Temporal lobe (tissue), 2 donors: ENCODE data around the gene CD200R1.

GRCh38 chr3:108389444-108389682 is 93.0 kb downstream of the HHLA2 start:
- RAMPAGE, long total RNA, result no peak

DNA sequence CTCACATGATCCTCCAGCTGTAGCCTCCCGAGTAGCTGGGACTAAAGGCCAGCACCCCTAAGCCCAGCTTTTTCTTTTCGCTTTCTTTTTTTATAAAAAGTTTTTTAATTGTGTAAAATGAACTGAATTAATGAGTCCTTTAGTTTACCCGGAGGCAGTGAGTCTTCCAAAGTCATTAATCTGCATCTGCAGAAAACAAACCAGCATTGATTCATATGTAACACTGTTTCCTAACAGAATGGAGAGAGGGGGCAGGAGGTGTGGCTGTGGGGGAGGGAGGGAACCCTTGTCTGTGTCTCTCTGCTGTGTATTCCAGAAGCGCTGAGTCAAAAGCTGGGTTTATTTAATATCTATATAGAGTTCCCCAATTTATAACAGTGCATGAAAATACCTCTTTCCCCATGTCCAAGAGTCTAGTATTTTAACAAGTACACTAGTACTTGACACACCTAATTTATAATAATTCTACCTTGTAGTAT is 2.6 kb upstream of the DPPA4 start:
- RAMPAGE, long total RNA, result no peak

DNA sequence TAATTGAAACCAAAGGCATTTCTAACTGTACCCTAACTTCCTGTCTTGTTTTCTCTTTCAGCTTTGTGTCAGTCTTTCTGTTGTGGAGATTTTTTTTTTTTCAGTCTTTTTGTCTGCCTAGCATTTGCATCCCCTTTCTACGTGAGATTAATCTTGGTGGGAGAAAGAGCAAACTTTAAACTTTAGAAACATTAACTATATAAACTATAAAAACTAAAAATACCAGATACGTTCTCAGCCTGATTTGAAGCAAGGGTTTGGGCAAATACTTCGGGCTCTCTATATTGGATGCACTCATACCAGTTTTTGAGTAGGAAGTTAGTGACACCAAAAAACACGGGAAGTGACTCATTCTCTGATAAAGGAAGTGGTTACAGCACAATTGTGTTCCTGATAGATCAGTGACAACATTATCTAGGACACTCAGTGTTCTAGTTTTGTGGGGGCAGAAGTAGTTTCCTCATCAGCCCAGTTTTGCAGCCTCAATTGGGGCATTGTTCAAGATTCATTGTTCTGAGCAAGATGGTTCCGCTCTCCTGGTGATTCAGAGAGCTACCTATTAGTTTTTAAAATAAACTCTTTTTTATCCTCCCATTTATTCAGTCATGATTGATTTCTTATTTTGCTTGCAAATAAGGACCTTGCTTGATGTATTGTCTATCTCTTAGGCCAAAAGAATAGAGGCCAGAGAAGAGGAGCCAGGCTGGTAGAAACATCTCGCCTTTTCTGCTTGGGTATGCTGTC is 469.6 kb upstream of the DPPA4 start:
- RAMPAGE, long total RNA, result no peak

GRCh38 chr3:111590329-111590528 is 4.9 kb downstream of the ZBED2 start:
- RAMPAGE, long total RNA, result no peak

DNA sequence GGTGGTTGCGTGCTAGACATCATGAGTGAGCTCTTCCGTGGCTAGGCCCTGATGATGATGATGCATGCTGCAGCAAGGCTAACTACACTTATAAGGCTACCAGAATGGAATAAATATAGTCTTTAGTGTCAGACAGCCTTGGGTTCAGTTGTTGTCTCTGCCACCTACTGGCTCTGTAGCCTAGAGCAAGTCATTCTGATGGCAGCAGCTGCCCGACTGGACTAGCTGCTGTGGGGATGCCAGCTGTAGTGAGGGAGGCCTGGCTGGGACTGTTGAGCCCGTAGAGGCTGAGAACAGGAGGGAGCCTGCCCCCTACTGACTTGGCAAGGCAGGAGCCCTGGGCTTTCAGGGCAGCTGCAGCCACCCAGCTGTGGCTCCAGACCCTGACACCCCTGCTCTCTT is 21.4 kb upstream of the ZBED2 start:
- RAMPAGE, long total RNA, result no peak

DNA sequence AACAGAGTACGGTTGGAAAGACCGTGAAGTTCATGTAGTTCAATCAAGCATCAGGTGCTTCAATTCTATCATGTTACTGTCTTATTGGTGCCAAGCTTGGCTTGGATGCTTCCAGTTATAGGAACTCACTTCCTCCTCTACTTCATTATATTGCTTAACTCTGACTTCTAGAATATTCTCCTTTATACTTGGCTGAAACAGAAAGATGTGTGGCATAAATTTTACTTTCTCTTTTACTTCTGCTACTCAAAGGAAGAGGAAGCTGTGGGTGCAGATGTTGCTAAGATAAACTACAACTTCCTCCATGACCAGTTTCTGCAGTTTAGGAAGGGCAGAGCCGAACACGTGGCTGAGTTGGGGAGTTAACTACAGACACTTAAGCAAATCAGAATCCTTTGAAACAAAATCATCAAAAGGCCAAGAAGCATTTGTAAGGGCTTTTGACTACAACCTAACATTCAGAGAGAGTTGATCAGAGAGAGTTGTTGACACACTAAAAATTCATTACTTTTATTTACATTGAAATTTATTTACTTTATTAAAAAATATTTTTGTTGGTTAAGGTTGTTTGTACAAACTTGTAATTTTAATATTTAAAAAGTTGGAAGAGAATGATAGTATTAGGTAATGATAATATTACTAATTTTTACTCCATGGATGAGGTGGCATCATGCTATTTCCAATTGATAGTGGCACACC is 6.5 kb upstream of the PLCXD2 start:
- RAMPAGE, long total RNA, result no peak

GRCh38 chr3:111762539-111763116 is 88.2 kb downstream of the PLCXD2 start:
- RAMPAGE, long total RNA, result no peak

DNA sequence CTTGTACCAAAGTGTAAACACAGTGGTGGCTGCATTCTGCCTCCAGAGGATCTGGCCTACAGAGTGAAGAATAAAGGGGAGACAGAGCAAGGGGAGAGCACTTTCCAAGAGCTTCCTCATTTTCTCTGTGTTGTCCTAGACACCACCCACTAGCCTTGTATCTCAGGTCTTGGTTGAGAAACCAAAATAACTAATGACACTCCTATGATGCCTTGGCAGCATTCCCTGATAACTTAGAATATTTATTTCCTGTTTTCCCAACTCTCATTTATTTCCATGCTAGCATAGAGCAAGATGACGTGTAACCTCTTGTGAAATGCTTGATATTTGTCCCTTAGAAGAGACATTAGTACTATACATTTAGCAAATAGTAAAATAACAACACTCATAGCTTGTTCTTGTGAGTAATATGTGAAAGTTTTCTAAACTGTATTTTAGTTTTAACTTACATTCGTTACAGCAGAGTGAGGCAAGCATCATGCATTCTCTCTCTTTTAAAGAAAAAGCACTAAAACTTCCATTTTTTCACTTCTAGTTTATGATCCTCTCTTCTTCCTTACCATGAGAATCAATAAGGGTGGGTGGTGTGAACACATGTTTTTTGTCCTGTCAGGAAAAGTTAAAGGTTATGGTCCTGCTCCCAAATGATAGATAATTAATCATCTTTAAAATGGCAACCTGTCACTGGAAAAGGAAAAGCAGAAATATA is 56.7 kb upstream of the PHLDB2 start:
- RAMPAGE, long total RNA, result no peak

- RAMPAGE, long total RNA, result no peak
Observed at GRCh38 chr3:111879123-111879587, 20.1 kb downstream of the PHLDB2 start.

GRCh38 chr3:112091124-112091564 is 5.0 kb downstream of the C3orf52 start:
- RAMPAGE, long total RNA, result no peak

DNA sequence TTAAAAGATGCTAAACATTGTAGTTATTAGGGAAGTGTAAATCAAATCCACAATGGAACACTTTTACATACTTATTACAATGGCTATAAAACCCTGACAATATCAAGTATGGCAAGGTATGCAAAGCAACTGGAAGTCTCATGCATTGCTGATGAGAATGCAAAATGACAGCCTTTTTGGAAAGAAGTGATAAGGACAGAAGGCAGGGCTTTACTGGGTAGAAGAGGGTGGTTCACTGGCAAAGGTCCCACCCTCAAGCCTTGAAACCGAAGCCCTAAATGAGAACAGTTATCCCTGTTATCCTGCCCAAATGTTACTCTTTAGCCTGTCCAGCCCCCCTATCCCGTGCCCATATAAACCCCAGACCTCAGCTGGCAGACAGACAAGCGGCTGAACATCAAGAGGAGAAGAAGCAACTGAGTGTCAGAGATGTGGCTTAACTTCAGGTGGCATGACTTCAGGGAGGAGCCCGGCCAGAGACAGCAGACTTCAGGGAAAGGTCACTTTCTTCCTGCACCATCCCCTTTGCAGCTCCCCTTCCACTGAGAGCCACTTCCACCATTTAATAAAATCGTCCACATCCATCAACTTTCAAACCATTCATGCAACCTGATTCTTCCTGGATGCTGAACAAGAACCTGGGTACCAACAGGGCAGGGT is 723 bp upstream of the GCSAM start:
- RAMPAGE, long total RNA, result no peak

- RAMPAGE, long total RNA, result no peak
Observed at GRCh38 chr3:112303803-112304939, 10.2 kb upstream of the SLC9C1 start.

DNA sequence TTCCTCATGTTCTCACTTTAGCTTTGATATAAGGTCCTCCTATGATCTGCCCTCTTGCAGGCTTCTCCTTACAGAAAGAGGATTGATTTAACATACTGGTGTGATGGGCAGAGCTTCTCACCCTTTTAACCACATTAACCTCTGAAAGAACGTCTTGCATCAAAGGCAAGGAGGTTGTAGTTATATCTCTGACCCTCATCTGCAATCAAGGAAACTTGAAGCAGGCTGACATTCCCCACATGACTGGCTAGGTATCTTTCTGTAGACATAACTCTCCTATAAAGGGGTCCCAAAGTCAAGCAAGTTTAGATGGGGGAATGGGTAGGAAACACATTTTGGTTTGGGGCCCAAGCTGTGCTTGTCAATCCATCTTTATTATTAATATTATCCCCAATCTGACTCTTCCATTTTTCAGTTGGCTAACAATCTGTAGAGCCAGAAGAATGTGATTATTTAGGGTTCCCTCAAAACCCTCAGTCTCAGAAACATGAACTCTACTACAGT is 39.4 kb downstream of the BTLA start:
- RAMPAGE, long total RNA, result no peak

GRCh38 chr3:112580481-112580998 is 18.7 kb downstream of the SLC35A5 start:
- RAMPAGE, long total RNA, result no peak

GRCh38 chr3:112605238-112605460 is 35.8 kb downstream of the CCDC80 start:
- RAMPAGE, long total RNA, result no peak

DNA sequence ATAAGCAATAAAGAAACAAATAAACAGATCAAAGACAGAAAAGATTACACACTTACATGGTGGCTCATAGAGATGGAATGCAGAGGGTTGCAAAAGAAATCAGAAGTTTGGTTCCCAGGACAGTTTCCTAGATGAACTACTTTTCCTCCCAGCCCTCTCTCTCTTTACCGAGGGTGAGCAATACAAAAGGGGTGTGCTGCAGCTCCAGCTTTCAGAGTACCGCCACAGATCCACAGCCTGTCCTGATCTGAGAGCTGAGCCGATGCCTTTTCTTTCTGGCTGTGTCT is 729 bp downstream of the CCDC80 start:
- RAMPAGE, long total RNA, result no peak

DNA sequence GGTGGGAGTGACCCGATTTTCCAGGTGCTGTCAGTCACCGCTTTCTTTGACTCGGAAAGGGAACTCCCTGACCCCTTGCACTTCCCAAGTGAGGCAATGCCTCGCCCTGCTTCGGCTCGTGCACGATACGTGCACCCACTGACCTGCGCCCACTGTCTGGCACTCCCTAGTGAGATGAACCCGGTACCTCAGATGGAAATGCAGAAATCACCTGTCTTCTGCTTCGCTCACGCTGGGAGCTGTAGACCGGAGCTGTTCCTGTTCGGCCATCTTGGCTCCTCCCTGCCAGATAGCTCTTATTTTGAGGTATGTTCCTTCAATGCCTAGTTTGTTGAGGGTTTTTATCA is 23.9 kb upstream of the CCDC80 start:
- RAMPAGE, long total RNA, result no peak

DNA sequence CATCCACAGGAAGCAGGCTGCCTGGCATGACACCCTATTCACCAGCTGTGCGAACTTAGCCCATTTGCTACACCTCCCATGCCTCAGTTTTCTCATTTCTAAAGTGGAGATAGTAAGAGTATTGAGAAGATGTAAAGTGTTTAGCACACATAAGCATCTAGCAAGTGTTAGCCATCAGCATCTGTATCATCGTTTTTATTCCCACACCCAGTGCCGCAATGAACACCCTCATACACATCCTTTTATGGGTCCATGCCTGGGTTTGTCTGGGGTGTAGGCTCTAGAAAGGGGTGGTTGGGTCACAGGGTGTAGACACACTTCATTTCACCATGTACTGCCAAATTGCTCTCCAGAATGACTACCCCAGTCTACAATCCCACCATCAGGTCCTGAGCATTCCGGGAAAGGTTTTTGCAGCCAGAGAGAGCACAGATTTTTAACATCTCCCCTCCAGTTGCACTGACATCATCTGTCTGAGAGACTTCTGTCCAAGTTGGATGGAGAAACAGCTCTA is 71.8 kb downstream of the CD200R1L start:
- RAMPAGE, long total RNA, result no peak

GRCh38 chr3:112812877-112813167 is 33.8 kb downstream of the CD200R1L start:
- RAMPAGE, long total RNA, result no peak

- RAMPAGE, long total RNA, result no peak
Observed at GRCh38 chr3:112974676-112975442, at the start of gene CD200R1. Gene CD200R1, minus strand, starts transcription at chr3:112975103.